AG04450 (cell line): Measurements from ENCODE around the gene ABCF3.

DNA sequence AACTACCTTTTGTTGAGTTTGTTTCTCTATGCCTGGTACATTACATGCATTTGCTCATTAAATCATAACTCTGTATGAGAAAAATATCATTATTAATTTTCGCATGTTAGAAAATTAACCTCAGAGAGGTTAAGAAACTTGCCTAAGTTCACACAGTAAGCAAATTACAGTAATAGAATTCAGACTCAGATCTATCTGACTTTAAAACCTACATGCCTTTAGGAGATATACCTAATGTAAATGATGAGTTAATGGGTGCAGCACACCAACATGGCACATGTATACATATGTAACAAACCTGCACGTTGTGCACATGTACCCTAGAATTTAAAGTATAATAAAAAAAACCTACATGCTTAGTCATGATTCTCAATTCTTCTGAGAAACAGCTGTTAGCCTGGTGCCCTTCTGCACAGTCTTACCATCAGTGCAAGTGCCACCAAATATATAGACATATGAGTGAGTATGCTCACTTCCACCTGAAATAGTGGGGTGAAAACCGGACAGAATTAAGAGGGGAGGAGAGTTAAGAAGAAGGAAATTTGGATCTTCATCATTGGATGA is 89.6 kb downstream of the DCUN1D1 start:
- CAGE, long polyA plus RNA: no peak
- RRBS: no CpG with 5 or more reads among the region's 3 CpGs

GRCh38 chr3:183513187-183513913 is 42.2 kb downstream of the KLHL6 start:
- CAGE, long polyA plus RNA: no peak
- RRBS: no CpG with 5 or more reads among the region's 8 CpGs

DNA sequence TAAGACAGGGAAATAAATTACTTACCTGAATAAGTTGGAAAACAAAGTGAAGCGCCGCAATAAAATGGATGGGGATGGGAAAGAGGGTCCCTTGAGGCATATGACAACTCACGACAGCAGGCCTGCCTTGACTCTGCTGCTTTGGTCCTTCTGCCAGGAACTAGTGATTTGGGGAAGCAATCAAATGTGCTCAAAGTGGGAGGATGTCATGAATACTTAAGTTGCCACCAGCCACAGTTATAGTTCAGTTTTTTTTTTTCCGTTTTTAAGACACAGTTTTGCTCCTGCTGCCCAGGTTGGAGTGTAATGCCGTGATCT is 4.6 kb downstream of the PARL start:
- CAGE, long polyA plus RNA: no peak
- RRBS: no CpG with 5 or more reads among the region's 5 CpGs

GRCh38 chr3:184185076-184186261 is at the start of gene ABCF3:
Gene ABCF3 (plus strand): TSS chr3:184186199.
- CAGE, long polyA plus RNA: no peak
- RRBS: under 1% methylated on average over 30 of the region's 70 CpGs

DNA sequence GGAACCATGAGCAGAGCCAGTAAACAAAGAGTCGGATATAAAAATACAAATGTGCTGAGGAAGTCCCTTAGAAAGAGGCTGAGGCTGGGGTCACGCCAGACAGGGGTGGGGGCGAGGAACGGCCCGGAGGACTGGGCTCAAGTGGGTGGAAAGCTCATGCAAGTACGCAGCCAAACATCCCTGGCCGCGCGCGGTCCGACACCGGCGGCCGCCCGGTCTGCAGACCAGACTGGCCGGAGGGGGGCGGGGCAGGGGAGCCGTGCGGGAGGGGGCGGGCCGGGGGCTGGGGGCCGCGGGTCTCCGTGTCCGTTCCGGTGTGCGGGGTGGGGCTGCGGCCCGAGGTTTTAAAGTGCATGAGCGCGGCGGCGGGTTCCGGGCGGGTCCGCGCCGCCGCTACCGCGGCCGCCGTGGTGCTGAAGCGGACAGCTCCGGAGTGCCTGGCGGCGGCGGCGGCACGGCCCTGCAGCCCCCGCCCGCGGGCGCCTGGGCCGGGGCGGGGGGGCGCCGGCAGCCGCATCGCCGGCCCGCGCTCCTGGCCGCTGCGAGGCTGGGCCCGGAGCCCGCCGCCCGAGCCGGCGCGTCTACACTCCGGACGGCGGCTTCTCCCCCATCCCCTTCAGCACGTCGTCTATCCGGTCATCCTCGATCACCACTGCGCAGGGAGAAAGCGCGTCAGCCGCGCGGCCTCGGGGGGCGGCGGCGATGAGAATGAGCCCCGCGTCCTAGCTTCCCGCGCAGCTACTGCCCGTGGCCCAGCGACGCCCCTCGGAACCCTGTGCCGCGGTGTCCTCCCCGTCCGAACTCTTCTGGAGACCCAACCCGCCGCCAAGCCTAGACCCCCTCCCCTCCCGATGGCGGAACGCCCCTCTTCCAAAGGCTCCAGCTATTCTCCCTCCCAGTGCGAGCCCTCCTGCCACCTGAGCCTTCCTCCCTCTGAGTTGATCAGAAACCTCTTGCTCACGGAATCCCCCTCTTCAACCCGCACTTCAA is 1.5 kb downstream of the CAMK2N2 start:
- CAGE, long polyA plus RNA: no peak
- RRBS: 3% methylated on average over 46 of the region's 109 CpGs

DNA sequence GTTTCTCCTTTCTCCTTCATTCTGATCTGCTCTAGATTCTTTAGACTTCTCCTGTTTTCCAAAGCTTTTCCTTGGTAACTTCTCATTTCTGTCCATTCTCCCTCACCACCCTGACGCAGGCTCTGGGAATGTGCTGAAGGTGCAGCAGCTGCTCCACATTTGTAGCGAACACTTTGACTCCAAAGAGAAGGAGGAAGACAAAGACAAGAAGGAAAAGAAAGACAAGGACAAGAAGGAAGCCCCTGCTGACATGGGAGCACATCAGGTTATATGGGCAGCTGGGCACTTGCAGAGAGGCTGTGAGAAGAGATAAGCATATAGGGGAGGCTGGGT is 7.2 kb downstream of the PSMD2 start:
- CAGE, long polyA plus RNA: no peak
- RRBS: no CpG with 5 or more reads among the region's 2 CpGs

DNA sequence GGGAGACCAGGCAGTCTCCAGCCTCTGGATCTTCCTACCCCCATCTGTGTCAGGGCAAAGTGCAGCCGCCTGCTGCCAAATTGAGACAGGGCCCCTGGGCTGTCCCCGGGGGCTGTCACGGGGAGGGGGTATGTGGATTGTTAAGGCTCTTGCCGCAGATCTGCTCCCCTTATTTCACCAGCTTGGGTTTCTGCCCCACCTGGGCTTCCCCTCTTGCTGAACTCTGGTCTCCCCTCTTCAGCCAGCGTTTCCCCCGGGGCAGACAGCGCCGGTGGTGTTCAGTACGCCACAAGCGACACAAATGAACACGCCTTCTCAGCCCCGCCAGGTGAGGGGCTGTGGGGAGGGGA is 1.5 kb downstream of the EIF4G1 start:
- CAGE, long polyA plus RNA: no peak
- RRBS: no CpG with 5 or more reads among the region's 12 CpGs

GRCh38 chr3:184325420-184326201 is 11.2 kb downstream of the EIF4G1 start:
- CAGE, long polyA plus RNA: no peak
- RRBS: no CpG with 5 or more reads among the region's 13 CpGs

DNA sequence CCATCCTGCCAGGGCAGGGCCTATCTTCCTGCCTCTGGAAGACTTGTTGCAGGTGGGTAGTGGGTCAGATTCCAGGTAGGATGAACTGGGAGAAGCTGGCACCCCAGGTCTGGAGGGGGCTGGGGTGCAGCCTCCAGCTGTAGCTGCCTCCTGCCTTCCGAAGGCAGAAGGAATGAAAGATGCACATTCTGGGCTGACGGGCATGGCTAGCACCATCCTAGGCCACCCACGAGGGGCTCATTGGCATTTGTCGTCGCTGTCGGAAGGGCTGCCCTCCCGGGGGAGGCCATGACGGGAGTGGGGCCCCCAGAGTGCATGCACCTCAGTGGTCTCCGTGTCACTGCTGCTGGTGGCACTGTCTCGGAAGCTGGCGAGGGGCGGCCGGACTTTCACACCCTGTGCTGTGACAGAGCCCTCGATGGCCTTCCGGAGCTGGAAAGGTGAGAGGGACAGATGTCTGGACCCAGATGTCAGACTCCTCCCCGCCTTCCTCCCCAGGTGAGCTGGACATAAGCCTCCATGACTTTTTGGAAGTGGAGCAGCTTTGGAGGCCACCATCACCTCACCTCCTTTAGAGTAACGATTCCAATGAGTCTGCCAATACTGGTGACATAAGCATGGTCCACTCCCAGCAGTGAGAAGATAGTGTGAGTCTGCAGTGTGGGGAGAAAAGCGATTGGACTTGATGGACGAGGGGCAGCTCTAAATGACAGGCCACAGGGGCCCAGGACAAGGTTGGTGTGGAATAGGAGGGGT is 9.1 kb downstream of the FAM131A start:
- CAGE, long polyA plus RNA: no peak
- RRBS: no CpG with 5 or more reads among the region's 19 CpGs

DNA sequence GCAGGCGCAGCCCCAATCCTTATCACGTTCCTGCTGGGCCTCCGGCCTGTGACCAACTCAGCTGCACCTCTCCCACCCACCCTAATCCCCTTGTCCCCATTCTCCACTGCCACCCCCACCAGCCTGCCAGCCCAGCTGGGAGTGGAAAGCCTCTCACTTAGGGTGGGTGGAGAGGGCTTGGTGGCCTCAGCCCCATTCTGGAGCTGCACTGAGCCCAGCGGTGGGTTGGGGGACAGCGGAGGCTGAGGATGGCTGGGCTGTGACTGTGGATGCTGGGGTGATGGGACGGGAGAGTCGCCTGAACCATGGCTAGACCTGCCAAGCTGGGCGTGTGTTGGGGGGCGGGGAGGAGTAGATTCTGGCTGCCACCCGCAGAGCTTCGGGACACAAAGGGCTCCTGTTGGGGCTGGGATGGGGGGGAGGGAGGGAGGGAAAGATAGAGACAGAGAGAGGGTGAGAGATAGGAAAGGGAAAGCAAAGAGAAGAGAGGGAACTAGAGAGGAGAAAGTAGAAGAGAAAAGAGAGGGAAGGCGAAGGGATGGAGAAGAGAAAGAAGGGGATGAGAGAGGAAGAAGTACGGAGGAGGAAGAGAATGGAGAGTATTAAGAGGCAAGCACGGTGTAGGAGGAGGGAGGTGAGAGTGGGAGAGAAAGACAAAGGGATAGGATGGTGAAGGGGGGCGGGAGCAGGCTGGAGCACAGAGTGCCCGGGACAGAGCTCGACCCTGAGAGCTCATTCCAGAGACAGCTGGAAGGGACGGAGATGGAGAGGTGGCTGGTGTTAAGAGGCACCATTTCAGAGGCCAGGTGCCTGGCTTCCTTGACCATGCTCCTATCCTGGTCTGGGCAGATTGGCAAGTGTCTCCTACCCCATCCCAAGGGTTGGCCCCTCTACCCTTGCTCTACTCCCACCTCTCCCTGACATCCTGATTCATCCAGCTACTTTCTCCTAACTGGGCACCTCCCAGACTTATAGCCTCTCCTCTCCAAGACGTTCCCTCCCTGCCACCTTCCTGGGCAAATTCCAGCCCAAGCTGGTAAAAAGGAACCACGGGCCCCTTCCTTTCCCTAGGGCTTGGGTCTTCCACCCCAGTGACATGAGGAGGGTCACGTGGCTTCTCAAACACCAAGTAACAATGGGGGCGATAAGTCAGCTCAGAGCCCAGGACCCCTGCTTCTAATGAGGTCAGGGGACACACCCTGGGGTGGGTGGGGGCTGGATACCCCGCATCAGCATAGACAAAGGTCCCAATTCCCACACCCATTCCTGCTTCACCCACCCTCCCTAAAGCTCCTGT is 1.4 kb downstream of the CLCN2 start:
- CAGE, long polyA plus RNA: no peak
- RRBS: no CpG with 5 or more reads among the region's 23 CpGs

DNA sequence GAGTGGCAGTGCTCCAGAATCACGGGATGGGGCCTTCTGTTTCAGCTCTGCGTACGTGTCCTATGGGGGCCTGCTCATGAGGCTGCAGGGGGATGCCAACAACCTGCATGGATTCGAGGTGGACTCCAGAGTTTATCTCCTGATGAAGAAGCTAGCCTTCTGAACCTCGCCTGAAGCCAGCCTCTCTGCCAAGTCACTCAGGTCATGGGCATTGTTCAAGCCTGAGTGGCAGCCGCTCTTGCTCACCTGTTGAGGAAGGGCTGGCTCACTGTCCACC is 6.6 kb downstream of the POLR2H start:
- CAGE, long polyA plus RNA: no peak
- RRBS: no CpG with 5 or more reads among the region's 6 CpGs

DNA sequence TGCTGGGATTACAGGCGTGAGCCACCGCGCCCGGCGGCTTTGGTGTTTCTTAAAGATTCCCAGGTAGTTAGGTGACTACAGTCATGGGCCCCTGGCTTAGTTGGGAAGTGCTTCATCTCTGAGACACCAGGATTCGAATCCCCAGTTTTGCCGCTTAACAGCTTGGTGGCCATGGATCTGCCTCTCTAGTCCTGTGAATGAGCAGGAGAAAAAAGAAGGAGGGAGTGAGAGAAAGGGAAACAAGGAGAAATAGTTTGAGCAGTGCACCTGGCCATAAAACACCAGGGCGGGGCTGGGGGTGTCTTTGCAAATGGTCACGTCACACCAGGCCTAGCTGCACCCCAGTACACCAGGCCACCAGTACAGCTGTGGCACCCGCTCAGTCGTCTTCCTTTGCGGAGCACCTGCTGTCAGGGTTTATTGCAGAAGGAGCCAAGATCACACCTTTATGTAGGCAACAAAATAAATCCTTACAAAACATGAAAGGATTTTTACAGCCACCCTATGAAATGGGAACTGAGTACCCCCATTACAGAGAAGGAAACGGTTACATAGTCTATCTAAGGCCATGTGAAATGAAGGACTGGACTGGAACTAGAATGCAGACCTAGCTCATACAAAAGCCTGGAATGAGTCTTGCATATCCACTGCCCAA is 14.5 kb upstream of the EPHB3 start:
- CAGE, long polyA plus RNA: no peak
- RRBS: no CpG with 5 or more reads among the region's 13 CpGs

GRCh38 chr3:184645167-184645716 is 66.6 kb downstream of the MAGEF1 start:
- CAGE, long polyA plus RNA: no peak
- RRBS: no CpG with 5 or more reads among the region's 2 CpGs

DNA sequence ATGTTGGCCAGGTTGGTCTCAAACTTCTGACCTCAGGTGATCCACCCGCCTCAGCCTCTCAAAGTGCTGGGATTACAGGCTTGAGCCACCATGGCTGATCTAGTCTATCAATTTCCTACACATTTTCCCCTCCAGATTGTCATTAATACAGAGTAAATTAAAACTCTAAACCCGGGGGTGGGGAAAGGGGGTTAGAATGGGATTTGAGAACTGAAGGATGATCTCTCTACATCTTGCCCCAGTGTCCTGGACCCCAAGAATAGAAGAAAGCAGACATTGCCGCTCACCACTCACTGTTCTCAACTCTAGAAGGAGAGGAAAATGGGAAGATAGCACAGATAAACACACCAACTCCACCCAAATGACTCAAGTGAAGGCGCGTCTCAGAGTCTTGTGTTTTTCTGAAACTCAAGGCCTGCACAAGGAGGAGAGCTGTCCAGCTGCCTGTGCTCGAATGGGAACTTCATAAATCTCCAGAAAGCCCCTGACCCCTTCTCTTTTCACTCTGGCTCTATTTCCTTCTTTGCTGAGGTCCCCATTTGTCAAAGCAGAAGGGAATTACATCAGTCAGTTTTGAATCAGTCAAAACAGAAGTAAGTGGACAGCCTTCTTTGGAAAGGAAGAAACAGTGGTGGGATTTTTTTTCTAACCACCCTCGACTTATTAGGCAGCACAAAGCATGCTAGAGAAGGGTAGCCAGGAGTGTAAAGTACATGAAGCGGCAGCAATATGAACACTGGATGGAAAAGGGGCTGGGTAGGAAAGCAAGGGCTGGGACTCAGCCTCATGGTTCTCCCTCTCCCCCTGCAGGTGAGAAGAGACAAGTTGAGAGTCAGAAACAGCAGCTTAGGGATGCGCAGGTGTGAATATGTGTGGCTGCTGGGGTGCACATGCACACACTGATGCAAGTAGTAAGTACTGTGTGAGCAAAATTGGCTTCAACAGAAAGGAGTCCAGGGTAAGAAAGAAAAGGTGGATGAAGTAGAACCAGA is 36.4 kb upstream of the MAGEF1 start:
- CAGE, long polyA plus RNA: no peak
- RRBS: no CpG with 5 or more reads among the region's 9 CpGs

GRCh38 chr3:185387893-185388697 is 25.2 kb downstream of the MAP3K13 start:
- CAGE, long polyA plus RNA: no peak
- RRBS: no CpG with 5 or more reads among the region's 8 CpGs

- CAGE, long polyA plus RNA: no peak
- RRBS: no CpG with 5 or more reads among the region's 8 CpGs
Measured at GRCh38 chr3:185561329-185561960, 9.1 kb upstream of the LIPH start.

- CAGE, long polyA plus RNA: no peak
- RRBS: no CpG with 5 or more reads among the region's 10 CpGs
Measured at GRCh38 chr3:185637356-185638114, 51.4 kb downstream of the SENP2 start.

GRCh38 chr3:185714978-185715603 is 109.8 kb downstream of the IGF2BP2 start:
- CAGE, long polyA plus RNA: no peak
- RRBS: no CpG with 5 or more reads among the region's 11 CpGs

DNA sequence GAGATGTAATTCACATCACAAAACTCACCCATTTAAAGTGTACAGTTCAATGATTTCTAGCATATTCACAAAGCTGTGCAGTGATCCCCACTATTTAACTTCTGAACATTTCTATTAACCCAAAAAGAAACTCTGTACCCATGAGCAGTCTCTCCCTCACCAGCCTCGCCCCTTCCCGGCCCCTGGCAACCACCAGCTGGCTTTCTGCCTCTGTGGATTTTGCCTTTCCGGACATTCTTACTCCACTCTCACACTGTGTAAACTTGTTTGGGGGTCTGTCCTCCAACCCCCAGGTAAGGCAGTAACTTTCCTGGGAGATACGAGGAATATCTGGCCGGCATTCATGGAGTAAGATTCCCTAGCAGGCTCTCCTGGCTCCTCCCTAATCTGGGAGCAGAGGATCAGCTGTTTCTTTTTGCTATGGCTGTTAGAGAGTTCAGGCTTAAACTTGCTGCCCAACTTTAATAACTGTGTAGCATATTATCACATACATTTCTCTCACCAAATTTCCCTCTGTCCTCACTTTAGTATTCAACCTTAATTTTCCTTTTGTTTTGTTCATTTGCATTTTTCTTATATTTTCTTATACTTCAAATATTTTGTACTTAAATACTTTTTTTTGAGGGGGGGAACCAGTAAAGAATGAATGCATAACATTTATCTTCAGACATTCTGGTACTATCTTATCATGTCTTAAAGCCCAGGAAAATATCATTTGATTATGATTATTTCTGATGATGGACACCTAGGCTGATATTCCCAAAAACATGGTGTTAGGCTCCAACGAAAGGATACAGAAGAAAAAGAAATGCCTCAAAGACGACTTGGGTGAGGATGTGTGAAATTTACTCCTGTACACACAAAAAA is 64.2 kb downstream of the IGF2BP2 start:
- CAGE, long polyA plus RNA: no peak
- RRBS: 9% methylated on average over 3 of the region's 7 CpGs

- CAGE, long polyA plus RNA: no peak
- RRBS: 98% methylated on average over 3 of the region's 13 CpGs
Measured at GRCh38 chr3:185792530-185793308, 32.1 kb downstream of the IGF2BP2 start.